AG10803 (cell line): ENCODE measurements around the gene OVCA2.

DNA sequence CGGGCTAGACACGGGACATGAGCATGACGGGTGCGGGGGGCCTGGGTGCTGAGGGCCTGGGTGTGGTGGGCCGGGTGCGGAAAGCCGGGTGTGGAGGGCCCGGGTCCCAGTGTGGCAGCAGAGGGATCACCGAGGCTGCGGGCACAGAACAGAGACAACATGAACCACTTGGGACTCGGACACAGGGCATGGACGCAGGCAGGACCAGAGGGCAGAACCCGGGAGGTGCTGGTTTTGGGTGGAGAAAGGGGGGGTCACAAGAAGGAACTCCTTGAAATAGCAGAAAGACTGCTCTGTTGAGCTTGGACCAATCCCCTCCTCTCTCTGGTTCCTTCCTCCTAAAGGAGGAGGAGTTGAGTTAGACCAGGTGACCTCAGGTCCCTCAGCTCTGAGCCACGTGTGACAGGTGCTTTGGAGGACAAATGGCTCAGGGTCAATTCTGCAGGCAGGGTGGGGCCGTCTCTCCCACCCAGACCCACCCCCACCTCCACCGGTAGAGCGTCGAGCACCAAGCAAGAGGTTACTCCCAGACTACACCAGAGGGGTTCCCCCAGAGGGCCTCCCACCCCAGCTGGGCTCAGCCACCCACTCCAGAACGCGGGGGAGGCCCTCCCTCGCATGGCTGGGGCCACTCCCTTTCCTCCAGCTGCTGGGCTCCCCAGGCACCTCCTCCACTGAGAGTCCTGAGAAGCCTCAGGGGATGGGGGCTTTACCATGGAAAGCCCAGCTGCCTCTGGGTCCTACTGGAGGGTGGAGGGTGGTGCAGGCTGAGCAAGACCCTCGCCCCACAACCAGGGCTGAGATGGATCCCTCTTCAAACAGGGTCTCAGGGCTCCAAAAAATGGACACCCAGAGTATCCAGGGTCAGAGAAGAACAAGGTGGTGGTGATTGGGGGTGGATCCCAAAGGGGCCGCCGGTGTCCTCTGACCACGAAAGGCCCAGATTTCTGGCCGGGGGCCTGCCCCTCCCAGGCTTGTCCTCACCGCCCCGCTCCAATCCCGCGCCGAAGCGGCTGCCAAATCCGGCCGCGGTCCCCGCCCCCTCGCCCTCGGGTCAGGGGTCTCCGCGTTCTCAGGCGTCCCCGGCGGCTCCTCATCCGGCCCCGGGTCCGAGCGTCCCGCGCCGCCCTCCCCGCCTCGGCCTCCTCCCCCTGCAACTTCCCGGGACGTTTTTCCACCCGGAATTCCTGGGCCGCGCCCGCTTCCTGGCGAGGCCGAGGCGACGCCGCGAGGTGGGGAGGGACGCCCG is 7.7 kb downstream of the MYO1C start:
- RRBS: 10% methylated on average over 45 of the region's 66 CpGs

DNA sequence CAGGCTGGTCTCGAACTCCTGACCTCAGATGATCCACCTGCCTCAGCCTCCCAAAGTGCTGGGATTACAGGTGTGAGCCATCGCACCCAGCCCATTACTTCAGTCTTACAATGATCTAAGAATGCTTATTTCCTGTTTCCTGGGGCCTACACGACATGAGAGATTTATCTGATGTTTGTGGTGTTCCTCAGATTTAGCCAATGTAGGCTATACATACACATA is 10.5 kb upstream of the INPP5K start:
- RRBS: no CpG with 5 or more reads among the region's 3 CpGs

DNA sequence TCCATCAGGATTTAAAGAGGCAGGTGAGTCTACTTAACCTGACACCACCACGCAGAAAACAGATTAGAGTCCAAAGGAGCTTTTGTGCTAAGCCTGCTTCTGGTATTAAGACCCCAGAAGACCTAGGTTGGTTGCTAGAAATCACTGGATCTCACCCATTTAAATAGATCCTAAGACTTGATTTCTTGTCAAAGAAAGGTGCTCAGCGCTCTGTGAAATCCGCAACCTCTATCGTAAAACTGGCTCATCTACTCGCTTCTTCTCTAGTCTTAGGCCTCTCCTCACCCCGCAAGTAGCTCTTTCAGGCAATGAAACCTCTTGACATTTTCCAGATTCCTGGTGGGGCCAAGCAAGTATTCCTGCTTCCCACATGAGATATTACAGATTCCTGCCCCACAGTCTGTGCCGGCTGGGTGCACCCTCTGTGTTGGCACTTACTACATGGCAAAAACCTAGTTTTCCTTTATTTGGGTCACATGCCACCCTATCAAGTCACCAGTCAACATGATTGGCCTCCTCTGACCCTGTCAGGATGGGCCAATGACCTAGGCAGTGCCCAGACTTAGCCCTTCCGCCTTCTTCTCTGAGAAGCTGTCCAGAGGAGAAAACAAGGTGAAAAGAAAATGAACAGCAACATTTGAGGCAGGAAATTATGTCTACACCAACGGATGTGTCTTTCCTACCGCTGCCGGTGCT is 8.9 kb downstream of the PITPNA start:
- RRBS: no CpG with 5 or more reads among the region's 11 CpGs

DNA sequence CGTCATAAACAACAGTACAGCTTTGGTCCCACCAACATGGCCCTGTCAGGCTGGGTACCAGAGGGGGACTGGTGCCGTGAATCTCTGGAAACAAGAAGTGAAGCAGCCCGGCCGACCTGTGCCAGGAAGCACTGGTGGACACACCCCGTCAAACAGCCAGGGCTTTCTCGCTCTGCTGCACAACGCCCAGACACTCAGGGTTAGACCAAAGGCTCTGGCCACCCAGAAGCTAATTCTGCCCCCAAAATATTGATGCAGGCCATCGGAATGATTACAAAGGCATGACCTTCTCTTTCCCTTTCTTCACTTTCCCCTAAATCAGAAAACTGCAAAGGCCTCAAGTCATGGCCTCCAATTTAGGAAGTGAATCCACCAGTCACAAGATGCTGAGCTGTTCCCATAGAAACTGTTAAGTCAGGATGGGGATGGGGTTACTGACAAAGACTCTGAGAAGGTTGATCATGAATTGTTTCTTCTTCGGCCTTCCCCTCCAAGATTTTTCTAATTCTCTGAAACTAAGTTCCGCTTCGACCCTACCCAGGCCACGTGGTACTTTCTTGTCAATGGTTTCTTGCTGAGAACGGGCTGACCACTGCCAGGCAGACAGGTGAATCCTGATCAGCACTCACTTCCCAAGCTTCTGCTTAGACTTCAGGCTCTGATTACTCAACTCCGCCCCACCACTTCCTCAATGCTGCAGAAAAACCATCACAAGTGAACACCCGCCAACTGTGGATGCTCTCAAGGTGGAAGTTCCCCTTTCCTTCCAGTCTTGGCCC is 6.7 kb downstream of the PITPNA start:
- RRBS: no CpG with 5 or more reads among the region's 15 CpGs

- RRBS: 1% methylated on average over 28 of the region's 41 CpGs
These were observed 908 bp downstream of the PITPNA start for GRCh38 chr17:1561591-1562176.

DNA sequence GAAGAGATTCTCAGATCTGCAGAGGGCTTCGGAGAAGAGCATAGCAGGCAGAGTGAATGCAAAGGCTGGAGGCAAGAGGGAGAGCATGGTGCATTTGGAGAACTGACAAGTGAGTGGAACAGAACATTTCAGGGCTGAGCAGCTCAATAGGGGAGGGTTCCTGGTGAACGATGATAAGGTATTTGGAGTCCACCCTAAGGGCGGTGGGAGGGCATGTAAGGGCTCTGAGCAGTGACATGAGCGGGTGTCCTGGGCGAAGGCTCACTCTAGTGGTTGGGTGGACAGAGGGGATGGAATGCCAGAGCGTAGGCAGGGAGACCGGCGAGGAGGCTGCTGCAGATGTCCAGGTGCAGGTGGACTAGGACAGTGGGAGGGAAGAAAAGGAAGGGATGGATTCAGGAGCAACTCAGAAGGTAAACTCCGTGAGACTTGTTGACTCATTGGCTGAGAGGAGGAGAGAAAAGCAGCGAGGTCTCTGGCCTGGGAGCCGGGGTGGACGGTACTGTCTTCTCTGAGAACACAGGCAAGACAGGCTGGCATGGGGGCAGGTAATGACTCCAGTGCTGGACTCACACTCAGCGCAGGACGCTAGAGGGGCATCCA is 1.3 kb upstream of the PITPNA start:
- RRBS: no CpG with 5 or more reads among the region's 14 CpGs

GRCh38 chr17:1604701-1605566 is 23.7 kb downstream of the SLC43A2 start:
- RRBS: 74% methylated on average over 16 of the region's 40 CpGs

DNA sequence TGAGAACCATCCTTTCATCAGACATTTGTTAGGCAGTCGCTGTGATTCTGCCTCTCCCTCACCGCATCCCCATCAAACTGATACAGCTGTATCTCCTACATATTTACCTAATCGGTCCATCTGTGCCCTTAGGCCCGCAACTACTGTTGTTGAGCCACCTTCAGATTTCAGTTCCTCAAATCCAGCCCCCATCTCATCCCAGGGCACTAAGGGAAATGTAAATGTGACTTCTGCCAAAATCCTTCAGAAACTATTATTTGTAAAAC is 2.1 kb upstream of the SLC43A2 start:
- RRBS: no CpG with 5 or more reads among the region's 4 CpGs

- RRBS: no CpG with 5 or more reads among the region's 10 CpGs
These were observed 6.7 kb upstream of the RILP start for GRCh38 chr17:1656283-1656847.

DNA sequence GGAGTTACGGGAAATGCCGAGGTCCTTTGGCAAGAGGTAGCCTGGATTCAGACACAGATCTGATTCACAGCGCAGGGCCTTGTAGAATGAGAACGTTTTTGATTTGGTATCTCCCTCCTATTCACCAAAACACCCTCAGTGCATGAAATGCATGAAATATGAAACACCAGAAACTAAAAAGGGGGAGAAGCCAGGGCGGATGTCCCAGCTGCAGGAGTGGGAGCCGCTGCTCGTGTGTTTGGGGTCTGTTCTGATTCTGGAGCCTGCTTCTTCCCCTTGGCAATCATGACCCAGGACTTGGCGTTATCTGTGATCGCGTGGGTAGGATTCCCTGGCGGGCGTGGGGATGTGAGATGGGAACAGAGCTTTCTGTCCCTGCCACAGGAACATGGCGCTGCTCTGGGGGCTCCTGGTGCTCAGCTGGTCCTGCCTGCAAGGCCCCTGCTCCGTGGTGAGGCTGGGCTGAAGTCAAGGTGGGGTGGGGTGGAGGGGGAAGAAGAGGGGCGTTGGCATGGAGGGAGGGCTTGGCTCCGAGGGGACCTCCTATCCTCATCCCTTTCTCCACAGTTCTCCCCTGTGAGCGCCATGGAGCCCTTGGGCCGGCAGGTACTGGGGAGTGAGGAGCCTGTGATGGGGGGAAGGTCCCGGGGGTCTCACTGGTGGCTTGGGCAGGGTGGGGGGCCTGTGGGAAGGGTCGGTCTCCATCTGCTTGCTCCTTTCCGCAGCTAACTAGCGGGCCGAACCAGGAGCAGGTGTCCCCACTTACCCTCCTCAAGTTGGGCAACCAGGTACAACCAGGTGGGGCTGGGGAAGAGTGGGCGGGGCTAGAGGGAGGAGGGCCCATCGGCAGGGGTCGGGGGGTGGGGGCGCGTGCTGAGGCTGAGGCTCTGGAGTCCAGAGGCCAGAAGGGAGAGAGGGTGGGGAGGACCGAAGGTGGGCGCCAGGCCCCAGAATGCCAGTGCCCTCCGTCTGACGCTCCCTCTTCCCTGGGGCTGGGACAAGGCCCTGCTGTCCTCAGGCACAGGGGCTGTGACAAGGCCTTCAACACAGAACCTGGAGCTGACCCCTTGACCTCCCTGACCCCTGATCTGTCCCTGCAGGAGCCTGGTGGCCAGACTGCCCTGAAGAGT is 2.3 kb downstream of the SERPINF2 start:
- RRBS: no CpG with 5 or more reads among the region's 32 CpGs

- RRBS: no CpG with 5 or more reads among the region's 18 CpGs
These were observed 1.2 kb downstream of the SERPINF1 start for GRCh38 chr17:1762920-1763663.

- RRBS: 90% methylated on average over 4 of the region's 32 CpGs
These were observed 21.7 kb downstream of the SERPINF1 start for GRCh38 chr17:1783185-1784316.

GRCh38 chr17:1810647-1811147 is 19.0 kb downstream of the SMYD4 start:
- RRBS: no CpG with 5 or more reads among the region's 17 CpGs

GRCh38 chr17:1871697-1872295 is 42.0 kb downstream of the RPA1 start:
- RRBS: no CpG with 5 or more reads among the region's 7 CpGs

DNA sequence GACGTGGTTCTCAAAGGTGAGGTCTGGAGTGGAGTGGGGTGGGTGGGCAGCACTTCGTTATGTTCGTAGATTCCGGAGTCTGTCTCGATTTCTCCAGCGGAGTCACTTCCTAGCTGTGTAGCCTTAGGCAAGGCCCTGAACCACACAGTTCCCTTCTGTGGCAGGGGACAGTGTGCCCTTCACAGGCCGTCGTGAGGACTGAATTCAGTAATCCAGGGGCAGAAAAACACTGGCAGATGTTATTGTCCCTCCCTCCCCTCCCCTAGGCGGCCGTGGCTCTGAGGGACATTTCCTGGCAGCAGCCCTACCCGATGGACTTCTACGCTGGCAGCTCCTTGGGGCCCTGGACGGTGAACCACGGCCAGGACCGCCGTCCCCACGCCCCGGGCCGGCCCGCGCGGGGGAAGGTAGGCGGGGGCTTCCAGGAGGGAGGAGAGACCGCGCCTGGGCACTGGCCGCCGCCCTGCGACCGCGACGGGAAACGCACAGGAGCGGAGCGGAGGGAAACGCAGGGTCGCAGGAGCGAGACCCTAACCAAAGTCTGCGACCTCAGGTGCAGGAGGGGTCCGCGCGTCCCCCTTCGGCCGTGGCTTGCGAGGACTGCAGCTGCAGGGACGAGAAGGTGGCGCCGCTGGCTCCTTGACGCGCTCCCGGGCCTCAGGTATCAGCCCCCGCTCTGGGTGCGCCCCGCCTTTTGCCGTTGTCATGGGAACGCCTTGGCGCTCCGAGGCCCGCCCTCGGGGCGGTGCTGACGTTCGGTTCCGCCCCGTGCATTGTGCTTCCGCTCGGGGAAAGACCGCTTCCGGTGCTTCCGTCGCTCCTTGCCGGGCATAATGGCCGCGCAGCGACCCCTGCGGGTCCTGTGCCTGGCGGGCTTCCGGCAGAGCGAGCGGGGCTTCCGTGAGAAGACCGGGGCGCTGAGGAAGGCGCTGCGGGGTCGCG is at the start of gene OVCA2:
Gene OVCA2 (plus strand): TSS at position 808 of the 942 bp plus-strand sequence.
- RRBS: 2% methylated on average over 13 of the region's 86 CpGs

- RRBS: no CpG with 5 or more reads among the region's 9 CpGs
These were observed 34.1 kb downstream of the HIC1 start for GRCh38 chr17:2088997-2089488.

DNA sequence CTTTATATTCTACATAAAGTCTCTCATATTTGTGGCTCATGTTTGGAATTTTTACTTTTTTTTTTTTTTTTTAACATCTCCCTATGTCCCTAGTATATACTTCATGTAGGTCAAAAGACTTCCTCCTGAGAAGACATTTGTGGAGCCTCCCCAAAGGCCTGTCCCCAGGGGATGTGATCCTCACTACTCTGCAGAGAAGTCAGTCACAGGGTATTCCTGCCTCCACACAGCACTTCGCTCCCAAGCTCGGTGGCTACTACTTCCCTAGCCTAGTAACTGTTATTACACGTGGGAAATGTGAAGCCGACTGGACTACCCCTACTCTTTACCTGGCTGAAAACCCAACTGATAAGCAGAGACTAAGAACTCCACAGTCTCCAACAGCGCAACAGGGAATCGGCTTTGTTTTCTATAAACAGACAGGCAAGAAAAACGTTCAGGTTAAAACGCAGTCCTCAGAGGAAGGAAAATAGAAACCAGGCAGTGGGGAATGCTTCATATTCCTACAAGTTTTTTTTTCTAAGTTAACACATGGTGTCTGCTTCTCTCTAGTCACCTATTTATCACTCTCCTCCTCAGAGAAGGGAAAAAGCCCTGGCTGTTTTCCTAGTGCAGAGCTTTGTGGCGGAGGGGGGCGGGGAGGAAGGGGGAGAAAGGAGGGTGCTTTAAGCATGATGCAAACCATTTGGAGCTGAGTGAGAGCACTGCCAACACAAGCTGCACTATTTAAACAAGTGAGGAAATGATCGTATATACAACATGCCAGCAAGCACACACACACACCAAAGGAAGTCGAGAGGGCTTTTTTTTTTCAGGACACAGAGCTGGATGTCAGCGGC is 117.0 kb downstream of the HIC1 start:
- RRBS: no CpG with 5 or more reads among the region's 13 CpGs

DNA sequence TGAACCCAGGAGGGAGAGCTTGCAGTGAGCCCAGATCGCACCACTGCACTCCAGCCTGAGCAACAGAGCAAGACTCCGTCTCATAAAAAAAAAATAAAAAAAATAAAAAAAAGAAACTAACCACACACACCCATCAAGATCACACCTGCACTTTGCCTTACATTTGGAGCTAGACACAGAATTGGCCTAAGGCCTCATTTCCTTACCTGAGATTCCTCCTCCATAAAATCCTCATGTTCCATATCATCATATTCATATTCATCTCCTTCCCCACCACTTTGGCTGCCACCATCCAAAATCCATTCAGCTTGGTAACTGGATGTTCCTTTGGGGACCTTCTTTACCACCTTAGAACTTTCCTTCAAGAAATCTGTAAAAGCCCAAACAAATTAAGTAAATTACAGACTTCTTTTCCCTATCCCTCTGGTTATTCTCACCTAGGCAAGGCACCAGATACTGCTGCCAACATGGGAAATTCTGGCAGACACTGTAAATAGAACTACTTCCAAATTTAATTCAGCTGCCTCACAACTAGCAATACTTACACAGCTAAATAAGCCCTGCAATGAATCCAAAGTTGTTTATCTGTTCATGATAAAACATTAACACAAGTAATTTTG is 3.4 kb downstream of the TSR1 start:
- RRBS: no CpG with 5 or more reads among the region's 2 CpGs

DNA sequence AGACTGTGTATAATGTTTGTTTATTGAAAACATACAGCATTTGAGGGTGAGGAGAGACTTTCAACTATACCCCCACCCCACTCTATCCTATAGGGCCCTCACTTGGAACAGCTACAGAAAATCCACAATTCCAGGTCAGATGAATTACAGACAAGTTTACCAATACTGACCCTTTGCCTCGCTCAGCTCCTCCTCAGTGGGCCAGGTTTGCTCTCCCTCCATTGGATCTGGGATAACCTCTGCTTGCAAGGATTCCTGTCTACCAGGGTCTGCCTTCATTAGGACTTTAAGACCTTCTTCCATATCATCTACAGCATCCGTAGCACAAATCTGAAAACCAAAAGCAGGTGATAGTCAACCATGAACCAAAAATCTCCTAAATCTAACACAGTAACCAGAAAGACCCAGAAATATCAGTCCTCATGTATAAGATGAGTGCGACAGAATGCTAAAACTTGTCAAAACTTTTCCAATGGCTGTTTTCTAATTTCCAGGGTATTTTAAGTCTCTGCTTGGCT is 2.8 kb downstream of the TSR1 start:
- RRBS: no CpG with 5 or more reads among the region's 3 CpGs

- RRBS: no CpG with 5 or more reads among the region's 41 CpGs
These were observed 14.2 kb downstream of the MNT start for GRCh38 chr17:2386305-2387506.